Hair follicular keratinocyte (primary cell): ENCODE measurements around a stretch of chr6.

- RAMPAGE, long total RNA, result no peak
Observed at GRCh38 chr6:43774249-43774612, 4.2 kb downstream of the VEGFA start.

DNA sequence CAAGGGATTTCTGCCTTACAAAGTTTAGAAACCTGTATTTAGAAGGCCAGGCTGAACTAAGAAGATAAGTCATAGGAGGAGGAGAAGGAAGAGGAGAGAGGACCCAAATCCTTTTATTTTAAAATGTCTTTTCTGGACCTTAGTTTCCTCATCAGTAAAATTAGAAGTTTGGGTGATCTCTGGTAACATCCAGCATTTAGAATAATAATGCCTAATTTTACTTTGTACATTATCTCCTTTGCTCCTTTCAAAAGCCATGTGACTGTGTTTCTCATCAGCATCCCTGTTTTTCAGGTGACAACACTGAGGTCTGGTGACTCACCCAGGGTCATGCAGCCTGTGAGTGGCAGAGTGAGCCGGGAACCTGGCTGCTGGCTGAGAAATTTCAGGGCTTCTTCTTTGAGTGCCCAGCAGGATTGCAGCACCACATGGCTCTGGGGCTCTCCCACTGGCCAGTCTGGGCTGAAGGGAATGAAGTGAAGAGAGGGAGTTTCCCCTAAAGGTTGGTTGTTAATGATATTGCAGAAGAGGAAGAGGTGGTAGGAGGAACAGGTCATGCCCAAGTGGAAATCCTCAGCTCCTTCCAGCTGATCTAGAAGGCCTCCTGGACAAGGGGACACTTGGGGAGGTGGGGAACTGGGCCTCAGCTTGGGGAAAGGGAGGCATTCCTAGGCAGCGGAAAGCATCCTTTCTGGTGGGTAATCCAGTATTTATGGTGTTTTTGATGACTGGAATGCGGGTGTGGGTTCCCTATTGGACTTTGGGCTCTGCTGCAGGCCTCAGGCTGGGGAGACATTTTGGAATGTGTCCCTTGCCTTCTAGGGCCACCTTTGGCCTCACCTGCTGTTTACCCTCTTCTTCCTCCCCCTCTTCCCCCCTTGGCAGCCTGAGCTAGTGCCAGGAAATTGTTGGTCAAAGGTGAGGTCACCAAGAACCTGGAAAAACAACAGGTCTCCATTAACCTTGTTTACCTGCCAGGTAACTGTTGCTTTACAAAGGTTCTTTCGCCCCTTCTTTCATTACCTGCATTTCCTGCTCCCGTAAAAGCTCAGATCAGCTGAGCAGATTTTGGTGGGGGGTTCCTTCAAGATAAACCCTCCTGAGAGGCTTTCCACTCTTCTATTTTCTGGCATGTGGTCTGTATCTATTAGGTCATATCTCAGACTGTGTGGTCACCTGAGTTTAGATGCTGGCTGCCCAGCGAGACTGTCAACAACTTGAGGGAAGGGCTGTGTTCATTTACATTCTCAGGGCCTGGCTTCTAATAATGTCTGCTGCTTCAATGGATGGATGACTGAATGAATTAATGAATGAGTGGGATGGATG is 34.3 kb downstream of the VEGFA start:
- RAMPAGE, long total RNA, result no peak

DNA sequence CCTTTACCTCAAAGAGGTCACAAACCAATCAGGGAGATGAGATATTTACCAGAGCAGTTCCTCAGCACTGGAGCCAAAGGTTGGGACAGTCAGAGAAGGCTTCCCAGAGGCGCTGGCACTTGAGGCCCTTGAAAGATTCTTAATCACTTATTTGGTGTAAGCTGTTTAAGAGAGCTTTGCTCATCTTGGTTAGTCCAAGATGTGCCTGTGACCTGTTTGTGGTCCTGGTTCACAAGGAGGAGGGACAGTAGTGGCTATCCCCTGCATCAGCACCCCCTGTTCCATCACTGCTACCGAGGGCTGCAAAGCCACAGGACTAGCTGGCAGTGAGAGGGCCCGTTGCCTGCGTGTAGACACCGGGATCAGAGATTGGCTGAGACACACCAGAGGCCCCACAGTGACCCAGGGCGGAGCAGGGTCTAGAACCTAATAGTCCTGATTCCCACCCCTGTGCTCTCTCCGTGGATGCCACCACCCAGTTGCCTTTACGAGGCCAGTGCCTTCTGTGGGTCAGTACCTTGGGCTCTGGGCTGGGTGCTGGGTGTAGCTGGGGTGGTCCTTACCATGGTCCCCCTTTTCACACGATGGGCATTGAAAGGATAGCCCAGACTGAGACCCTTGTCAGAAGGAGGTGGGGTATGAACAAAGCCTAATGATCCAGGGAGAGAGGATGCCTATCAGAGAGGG is 35.8 kb downstream of the VEGFA start:
- RAMPAGE, long total RNA, result no peak

GRCh38 chr6:43872135-43872334 is 102.0 kb downstream of the VEGFA start:
- RAMPAGE, long total RNA, result no peak

DNA sequence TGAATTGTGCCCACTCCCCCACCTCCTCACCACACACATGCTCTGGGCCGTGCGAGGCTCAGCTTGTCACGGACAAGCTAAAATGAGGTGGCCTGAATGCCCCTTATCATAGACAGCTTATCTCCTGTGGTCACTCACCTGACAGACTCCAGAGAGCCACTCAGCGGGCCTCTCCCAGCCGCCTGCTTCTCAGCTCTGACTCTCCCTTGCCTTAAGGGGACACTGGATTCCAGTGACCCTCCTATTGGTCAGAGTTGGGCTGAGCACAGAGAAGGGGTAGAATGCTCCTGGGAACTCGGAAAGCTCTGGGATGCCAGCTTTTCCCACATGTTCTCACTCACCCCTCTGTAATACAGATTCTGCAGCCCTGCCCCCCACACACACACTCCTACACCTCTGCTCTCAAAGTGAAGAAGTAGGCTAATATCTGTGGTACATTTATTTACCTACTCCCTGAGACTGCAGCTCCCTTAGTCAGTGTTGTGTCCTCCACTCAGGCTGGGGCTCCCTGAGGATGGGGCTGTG is 167.5 kb downstream of the VEGFA start:
- RAMPAGE, long total RNA, result no peak

GRCh38 chr6:43954317-43955163 is 172.7 kb downstream of the MRPL14 start:
- RAMPAGE, long total RNA, result no peak

DNA sequence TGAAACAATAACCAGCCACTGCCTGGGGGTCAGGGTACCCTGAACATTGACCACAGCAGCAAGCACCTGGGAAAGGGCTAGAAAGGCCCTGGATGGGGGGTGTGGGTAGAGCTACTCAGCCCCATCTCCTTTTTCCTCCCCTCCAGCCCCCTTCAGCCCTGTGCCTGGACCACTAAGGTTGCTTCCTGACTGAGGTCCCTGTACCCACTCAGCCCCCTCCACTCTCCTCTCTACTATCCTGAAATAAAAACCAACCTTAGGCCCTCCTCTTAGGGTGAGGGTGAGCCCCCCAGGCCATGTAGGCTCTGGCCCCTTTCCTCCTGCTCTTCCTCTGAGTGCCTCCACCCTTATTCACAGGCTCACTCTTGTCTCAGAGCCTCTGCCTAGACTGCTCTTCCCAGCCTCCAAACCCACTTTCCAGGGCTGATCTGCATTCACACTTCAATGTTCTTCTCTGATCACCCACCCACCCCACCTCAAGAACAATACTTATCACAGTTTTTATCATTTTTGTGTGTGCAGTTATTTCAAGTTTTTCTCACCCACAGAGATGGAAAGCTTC is 161.1 kb downstream of the MRPL14 start:
- RAMPAGE, long total RNA, result no peak

DNA sequence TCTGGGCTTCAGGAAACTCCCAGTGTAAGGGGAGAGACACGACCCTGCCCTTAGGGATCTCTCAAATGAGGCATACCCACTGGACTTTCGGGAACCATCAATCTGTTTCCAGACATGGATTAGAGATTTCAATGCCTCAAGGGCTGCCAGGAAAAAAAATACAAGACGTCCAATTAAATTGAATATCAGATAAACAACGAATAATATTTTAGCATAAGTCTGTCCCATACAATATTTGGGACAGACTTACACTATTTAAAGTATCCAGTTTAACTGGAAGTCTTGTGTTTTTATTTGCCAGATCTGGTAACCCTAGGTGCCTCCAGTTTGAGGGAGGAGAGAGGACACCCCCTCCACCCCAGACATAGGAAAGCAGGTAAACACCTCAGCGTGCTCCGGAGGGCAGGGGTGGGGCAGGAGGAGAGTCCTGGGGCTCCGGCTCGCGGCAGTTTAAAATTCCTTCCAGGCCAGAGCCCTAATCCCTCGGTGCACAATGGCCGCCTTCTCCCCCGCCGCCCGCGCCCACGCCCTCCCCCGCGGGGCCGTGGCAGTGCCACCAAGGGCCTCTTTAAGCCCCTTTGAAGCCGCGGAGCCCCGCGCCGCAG is 125.4 kb downstream of the MRPL14 start:
- RAMPAGE, long total RNA, result no peak

DNA sequence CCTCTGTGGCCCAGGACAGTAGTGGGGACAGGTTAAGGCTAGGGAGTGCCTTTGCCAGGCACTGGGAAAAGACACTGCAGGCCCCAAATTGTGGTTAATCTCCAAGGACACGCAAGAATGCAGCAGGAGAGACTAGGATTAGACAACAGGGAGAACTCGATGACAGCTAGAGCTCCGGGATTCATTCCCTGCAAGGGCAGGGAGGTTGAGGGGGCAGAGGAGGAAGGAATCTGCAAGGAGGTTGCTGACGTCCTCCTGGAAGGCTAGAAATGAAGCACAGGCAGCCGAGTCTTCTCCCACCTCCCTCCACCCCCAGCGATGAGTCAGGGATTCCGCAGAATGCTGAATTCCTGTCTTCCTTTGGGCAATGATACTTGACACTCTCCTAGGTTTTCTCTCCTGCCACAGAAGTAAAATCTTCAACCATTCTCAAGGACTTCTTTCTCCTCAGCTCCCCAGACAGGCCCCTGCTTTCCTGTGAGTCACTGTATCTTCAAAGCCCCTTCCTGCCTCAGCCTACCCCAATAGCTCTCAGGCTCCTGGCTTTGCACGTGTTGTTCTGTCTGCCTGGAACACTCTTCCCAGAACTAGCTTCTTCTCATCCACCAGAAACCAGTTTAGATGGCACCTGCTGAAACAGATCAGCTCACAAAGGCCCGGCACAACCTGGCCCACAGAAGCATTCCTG is 85.7 kb downstream of the MRPL14 start:
- RAMPAGE, long total RNA, result no peak

GRCh38 chr6:44132642-44132999 is 5.3 kb downstream of the TMEM63B start:
- RAMPAGE, long total RNA, result no peak

- RAMPAGE, long total RNA, result no peak
Observed at GRCh38 chr6:44137990-44139123, 11.0 kb downstream of the TMEM63B start.

DNA sequence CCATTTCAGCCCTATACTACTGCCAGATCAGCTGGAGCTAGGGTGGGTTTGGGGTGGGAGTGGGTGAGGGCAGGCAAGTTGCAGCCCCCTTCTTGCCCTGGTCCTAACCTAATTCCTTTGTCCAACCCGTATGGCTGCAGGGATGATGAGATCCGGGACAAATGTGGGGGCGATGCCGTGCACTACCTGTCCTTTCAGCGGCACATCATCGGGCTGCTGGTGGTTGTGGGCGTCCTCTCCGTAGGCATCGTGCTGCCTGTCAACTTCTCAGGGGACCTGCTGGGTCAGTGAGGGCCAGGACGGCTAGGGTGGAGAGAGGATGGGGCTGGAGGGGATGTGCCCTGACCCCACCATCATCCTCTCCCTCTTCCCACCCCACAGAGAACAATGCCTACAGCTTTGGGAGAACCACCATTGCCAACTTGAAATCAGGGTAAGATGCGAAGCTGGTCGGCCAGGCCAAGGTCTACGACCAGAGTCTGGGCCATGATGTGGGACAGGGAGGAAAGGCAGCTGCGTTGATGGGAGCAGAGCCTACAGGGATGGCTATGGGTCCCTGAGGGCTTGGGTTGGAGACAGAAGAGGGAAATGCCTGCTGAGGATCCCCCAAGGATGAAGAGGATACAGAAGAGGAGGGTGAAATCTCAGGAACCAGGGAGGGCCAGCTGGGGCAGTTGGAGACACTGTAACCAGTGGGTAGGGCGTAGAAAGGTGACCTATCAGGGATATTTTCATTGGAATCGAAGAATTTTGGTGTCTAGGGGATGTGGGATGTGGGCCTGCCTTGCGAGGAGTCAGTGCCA is 12.2 kb downstream of the TMEM63B start:
- RAMPAGE, long total RNA, result no peak

- RAMPAGE, long total RNA, result no peak
Observed at GRCh38 chr6:44176761-44176970, 18.0 kb downstream of the CAPN11 start.

DNA sequence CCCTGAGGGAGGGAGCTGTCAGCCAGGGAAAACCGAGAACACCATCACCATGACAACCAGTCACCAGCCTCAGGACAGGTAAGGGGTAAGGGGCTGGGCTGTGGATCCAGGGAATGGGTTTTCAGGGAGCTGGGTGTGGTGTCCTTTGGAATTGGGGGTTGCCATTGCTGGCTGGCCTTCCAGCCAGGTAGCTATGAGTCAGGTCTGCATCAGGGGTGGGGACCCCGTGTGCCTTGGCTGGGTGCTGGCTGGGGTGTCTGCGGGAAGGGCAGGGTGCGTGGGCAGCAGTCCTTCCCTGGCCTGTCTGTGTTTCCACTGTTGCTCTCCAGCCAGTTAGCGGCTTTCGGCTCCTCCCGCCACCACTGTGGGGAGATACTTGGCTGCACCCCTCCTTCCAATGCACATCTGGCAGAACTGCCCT is 3.9 kb downstream of the SLC29A1 start:
- RAMPAGE, long total RNA, result no peak

DNA sequence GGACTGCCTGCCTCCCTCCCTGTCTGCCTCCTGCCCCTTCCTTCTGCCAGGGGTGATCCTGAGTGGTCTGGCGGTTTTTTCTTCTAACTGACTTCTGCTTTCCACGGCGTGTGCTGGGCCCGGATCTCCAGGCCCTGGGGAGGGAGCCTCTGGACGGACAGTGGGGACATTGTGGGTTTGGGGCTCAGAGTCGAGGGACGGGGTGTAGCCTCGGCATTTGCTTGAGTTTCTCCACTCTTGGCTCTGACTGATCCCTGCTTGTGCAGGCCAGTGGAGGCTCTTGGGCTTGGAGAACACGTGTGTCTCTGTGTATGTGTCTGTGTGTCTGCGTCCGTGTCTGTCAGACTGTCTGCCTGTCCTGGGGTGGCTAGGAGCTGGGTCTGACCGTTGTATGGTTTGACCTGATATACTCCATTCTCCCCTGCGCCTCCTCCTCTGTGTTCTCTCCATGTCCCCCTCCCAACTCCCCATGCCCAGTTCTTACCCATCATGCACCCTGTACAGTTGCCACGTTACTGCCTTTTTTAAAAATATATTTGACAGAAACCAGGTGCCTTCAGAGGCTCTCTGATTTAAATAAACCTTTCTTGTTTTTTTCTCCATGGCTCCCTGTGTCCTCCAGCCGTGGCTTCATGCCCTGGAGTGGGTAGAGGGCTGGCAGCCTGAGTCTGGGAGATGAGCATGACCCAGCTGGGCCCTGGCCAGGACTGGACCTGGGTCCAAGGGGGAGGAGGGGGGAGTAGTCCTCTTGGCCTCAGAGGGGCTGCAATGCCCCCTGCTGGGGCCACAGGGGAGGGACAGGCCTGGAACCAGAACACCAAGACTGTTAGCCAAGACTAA is 10.4 kb downstream of the SLC29A1 start:
- RAMPAGE, long total RNA, result no peak

GRCh38 chr6:44234672-44235206 is 11.3 kb downstream of the SLC29A1 start:
- RAMPAGE, long total RNA, result no peak

DNA sequence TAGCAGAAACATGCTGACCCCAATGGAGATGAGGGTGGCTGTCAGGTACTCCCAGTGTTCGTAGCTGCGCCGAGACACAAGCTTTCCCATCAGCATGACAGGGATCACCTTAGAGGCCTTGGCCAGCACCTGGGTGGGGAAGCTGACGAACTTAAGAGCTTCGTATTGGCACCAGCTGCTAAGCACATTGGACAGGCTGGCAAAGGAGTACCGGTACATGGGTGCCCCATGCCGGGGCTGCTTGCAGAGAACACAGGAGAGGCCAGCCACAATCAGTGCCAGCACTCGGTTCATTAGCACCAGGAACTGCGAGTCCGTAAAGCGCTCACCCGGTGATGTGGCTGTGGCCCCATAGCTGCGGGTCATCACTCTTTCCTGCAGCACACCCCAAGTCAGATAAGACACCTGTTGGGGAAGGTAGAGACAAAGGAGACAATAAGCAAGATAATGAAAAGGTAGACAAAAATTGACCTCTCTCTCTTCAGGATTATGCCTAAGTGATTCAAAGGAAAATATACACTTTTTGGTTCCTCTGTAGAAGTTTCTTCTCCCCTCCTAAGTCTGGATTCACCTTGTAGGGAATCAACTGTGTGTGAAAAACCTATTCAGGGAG is 2.0 kb downstream of the SLC35B2 start:
- RAMPAGE, long total RNA, result no peak

- RAMPAGE, long total RNA, result no peak
Observed at GRCh38 chr6:44261951-44262367, 3.4 kb downstream of the NFKBIE start.

DNA sequence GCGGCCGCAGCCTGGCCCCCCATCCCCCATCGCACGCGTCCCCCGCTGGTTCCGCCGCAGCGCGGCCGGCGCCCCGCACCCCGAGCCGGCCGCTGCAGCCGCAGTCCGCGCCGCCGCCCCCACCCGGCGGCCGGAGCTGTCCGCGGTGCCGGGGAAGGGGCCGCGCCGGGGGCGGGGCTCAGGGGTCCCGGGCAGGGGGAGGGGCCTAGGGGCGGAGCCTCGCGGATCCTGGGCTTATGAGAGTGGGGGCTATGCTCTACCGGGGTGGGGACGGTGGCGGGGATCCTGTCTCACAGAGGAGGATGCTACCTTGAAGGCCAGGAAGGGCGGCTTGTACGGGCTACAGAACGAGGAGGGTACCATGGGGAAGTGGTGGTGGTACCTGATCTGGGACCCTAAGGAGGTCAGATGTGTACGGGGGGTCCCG is 671 bp downstream of the TMEM151B start:
- RAMPAGE, long total RNA, result no peak

GRCh38 chr6:44384152-44384351 is 3.5 kb upstream of the CDC5L start:
- RAMPAGE, long total RNA, result no peak